CD14-positive monocyte (primary cell): ENCODE results near the genes CRHR2 and ADCYAP1R1.

DNA sequence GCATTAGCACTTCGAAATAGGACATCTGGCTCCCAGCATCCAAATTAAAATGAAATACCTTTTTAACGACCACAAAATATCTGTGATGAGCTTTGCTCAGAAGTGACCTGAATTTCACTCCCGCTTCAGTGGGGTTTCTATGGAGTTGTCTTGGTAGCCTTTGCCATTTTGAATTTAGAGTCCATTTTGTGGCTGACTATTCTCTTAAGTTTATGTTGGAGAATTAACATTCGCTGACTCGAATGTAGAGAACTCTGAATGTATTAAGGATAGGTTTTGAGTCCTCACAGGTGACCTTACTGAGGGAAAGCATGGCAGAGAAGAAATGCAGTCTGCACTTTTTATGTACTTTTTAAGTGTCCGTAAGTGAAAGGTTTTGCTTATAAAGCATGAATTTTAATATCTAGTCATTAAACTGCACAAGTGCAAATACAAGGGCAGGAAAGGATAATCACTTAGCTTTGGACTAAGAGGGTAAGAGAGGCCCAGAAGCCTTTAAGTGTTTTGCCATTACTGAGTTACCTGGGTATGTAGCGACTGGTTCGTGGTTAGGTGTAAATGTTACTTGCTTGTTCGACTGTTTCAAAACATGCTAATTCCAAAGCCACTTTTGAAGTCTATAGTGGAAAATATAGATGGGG is 23.0 kb downstream of the MTURN start:
- CAGE, long polyA plus RNA: no peak

GRCh38 chr7:30331142-30331556 is 46.8 kb downstream of the ZNRF2 start:
- CAGE, long polyA plus RNA: no peak

DNA sequence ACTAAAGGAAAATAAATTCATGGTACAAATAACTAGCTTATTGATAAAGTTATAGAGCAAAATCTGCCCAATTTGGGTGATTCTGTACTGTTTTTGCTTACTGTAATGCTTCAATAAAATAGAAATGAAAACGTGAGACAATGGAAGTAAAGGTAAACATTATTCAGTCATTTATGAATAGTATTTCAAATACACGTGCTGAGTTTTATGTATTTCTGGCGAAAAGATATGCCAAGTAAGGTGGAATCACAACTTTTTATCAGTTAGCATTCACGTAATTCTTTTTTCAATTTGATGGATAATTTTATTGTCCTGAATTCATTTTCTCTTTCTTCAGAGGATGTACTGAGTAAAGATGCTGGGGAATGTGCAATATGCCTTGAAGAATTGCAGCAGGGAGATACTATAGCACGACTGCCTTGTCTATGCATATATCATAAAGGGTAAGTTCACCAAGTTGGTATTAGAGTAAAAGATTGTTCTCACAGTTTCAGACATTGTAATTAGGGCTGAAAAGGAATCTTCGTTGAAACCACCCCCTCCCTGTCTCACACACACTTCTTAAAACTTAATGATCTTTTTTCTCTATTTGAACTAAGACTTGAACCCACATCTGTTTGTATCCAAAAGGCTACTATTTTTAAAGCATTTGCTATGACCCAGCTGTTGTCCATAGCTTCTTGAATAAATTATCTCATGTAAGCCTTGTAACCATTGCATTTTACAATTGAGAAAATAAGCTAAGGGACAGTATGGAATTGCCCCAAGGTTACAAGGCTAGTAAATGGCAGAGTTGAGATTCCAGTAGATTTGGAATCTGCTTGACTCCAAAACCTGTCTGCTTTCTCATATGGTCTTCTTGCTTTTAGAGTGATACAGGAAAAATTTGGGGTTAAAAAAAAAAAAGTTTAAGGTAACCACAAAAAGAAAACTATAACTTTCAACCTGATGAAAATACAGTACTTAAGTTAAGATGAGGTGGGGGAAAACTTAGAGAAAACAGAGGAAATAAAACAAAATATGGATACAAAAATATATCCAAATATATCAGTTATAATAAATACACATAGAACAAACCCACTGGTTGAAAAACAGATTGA is 71.3 kb downstream of the ZNRF2 start:
- CAGE, long polyA plus RNA: no peak

- CAGE, long polyA plus RNA: no peak
These were observed 31.5 kb upstream of the GARS1 start for GRCh38 chr7:30562977-30563709.

GRCh38 chr7:30593633-30594490 is 816 bp upstream of the GARS1 start:
- CAGE, long polyA plus RNA: no peak

GRCh38 chr7:30621899-30622694 is 27.4 kb downstream of the GARS1 start:
- CAGE, long polyA plus RNA: no peak

GRCh38 chr7:30643318-30643729 is 38.9 kb downstream of the CRHR2 start:
- CAGE, long polyA plus RNA: no peak

DNA sequence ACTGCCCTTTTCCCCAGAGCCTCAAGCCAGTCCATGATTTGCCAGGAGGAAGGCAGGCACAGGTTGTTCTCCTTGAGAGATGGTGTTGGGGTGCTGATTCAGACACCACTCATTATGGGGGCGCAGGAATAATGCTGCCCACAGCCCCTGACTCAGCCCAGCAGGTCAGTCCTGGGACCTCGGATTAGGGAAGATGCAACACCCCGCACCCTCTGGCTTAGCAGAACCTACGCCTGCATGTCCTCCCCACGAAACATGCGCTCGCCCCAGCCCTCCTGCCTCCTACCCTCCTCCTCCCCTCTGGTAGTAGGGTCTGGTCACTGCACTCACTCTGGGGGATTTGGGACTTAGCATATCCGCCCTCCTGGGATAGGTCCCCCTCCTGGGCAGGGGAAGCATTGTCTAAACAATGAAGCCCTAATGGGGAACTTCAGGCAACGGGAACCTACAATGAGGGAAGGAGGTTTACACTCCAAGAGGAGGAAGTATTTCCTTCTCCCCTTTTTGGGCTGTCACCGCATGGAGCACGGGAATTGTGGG is 1.0 kb downstream of the CRHR2 start:
- CAGE, long polyA plus RNA: no peak

DNA sequence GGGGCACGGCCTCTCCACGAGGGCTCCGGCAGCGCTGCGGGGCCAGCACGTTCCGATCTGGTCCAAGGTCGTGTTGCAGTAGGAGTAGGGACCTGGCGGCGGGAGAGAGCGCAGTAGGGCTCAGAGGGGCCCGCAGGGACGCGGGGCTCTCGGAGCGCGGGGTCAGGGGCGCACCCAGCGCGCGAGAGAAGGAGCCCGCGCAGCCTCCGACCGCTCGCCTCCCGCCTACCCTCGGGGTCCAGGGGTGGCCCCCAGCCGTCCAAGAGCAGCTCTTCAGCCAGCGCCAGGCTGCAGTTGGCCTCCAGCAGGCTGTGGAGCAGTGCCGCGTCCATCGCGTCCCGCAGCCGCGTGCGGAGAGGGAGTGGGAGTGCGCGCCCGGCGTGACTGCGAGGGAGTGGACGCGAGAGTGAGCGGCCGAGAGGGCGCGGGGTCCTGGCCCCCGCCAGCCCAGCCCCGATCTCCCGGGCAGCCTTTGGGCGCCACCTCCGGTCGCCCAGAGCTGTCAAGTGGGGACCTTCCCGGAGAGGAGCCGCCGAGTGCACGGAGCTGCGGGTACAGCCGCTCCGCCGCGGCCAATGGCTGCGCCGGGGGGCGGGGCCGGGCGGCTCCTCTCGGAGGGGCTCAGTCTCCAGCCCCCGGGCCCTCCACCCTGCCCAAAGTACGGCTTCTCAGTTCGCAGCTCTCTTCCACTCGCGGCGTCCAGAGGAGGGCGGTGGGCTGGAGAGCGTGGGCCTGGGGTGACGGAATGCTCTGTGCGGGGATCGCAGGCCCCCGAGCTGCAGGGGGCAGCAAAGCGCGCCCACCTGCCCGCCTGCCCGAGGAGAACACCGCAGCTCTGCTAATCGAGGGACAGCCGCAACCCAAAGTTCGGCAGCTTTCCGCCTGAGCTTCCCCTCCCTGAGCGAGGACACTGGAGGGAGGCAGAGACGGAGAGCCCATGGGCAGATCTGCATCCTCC is at the start of gene CRHR2:
CRHR2 (minus strand) TSS at position 508 of the 958 bp plus-strand sequence.
- CAGE, long polyA plus RNA: no peak

GRCh38 chr7:30778536-30779099 is 7.4 kb downstream of the MINDY4 start:
- CAGE, long polyA plus RNA: no peak

- CAGE, long polyA plus RNA: no peak
These were observed 46.7 kb upstream of the AQP1 start for GRCh38 chr7:30865003-30865352.

DNA sequence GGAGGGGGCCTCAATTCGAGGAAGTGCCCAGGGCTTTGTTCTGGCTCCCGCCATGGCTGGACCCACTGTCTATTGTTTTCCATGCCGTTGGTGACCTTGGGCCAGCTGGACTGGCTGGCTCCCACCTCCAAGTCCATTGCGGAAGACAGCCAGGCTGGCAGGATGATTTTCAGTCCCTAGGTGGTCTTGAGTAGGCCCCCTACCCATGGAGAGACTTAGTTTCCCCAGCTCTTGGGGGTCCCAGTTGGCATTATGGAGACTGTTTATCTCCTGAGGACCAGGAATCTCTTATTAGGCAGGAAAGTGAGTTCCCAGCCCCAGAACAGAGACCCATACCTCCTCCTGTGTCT is 13.1 kb upstream of the AQP1 start:
- CAGE, long polyA plus RNA: no peak

GRCh38 chr7:30915635-30916409 is 4.2 kb downstream of the AQP1 start:
- CAGE, long polyA plus RNA: no peak

GRCh38 chr7:31051996-31053220 is at the start of gene ADCYAP1R1:
TSS of gene ADCYAP1R1 (plus strand) at chr7:31052308.
- CAGE, long polyA plus RNA: no peak

DNA sequence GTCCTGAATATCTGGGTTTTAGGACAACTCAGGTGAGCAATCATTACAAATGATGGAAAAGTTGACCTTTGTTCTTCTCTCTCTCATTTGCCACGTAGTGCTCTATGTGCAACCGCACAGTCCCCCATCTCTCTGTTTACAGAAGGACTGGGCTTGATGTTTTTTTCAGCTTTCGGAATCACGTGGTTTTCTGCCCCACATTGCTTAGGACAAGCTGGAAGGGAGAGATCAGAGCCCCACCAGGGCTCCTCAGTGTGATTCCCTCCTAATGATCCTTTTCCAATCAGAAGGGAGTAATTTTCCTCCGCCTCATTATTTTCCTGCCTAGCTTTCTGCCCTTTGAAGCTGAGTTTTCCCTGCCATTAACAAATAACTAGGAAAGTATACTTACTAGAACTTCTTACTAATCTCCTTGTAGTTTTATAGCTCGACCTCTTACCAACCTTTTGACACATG is 22.1 kb downstream of the NEUROD6 start:
- CAGE, long polyA plus RNA: no peak

DNA sequence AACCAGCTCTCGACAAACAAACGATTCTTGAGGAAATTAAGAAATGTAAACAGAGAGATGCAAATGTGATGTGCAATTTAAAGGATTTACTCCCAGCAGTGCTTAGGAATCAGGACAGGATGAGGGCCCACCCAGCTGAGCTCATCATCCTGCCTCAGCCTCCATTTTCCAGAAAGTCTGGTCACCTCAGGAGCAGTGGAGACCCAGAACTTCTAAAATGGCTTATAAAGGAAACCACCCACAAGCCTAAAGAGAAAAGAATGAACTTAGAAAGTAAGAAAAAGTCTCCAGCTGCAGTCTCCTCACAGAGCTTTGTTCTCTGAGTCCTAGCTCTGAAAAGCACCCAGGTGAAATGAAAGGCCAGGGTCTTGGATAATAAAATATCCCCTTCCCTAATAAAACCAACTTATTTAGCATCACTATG is 83.0 kb downstream of the PDE1C start:
- CAGE, long polyA plus RNA: no peak

DNA sequence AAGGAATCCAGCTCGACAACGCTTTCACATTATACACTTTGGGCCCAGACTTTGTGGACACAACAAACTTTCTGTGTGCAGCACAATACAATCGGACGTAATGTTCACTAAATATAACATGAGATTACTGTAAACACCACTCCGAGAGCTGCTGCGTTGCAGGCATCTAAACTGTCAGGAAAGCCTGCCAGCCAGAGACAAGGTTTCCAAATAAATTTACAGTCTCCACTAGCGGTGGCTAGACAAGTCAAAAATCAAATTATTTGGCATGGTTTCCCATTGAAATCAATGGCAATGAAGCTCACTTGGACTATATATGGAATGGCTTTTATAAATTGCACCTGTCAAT is 1.4 kb downstream of the PDE1C start:
- CAGE, long polyA plus RNA: no peak

- CAGE, long polyA plus RNA: no peak
These were observed 25.7 kb downstream of the LSM5 start for GRCh38 chr7:32464250-32465059.

GRCh38 chr7:32495771-32496626 is 710 bp downstream of the AVL9 start:
- CAGE, long polyA plus RNA: no peak

DNA sequence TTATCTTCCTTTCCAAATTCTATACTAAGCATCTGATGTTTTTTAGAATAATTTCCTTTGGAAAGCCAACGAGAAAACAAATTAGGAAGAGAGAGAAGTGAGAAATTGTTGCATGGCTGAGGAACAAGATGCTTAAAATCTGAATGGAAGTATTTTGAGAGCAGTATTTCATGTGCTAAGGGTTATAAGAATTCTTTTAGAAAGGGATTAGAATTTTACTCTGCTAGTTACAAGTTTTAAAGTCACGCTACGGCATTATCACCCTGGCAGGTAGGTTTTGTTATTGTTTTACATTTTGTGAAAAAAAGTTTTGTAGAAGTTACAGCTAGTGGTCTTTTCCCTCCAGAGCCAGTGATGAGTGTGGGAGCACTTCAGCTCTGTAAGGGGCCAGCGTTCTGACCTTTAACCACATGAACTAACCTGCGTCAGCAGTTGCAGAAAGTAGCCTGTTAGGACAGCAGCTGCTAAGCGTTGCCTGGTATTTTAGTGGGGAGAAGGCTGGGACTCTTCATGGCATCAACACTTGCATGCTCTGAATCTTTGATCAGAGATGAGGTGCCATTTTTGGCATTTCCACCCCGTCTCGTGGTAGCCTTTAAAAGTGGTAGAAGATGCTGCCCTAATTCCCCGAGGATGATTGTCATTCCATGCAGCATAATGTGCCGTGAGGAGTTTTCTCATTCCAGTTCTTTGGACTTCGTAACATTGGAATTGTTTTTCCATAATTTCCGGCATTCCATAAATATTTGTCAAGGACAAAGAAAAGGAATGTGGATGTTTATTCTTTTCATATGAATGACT is 92.0 kb downstream of the AVL9 start:
- CAGE, long polyA plus RNA: no peak